Airway epithelial cell (primary cell): ENCODE data around the gene ROBO2.

DNA sequence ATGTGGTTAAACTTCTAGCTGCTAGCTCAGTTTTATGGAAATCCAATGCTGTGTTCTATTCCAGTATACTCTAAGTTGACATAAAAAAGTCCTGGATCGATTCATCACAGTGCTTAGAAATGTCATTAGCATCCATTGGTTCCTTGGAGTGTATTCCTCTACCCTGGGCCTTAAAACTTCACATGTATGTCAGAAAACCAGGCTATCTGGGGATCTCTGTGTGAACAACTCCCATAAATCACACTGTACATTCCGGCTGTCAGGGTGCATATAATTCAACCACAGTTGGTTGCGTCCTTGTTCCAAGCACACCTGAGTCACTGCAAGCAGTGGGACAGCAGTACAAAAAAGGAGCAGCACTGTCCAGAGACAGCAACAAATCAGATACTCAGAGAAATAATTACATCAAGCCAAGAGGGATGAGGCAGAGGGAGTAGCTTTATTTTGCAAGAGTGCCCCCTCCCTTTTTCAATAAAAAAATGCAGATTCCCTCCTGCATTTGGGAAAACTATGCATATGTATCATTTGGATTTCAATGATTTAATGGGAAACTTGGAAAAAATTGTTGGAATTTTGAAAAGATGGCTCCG, 52.3 kb downstream of the PDZRN3 start:
- RAMPAGE, long total RNA, result no peak

DNA sequence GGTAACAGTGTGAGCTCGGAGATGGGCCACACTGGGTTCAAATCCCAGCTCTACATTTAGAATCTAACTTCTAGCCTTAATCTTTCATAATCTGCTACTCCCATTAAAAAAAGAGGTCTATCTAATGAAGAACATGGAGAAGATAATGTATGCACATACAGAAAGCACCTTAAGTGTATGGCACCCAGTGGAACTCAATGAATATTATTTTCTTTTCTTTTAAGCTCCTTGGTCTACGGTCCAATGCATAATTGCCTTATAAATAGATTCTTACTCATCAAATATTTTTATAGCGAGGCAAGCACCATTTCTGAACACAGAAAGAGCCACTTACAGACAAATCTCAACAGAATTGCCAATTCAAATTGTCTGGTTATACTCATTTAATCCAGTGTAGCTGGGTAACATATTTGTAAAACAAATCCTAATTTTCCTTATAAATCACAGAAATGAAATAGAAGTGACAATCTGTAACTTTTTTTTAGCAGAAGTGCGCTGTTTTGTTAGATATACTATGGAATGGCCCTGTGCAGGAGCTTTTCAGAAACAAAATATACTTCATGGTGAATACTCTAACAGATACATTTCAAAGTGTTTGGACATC, 6.3 kb downstream of the PDZRN3 start:
- RAMPAGE, long total RNA, result no peak

GRCh38 chr3:73623723-73624011, 1.1 kb downstream of the PDZRN3 start:
- RAMPAGE, long total RNA, result no peak

GRCh38 chr3:73766559-73767445, 142.1 kb upstream of the PDZRN3 start:
- RAMPAGE, long total RNA, result no peak

DNA sequence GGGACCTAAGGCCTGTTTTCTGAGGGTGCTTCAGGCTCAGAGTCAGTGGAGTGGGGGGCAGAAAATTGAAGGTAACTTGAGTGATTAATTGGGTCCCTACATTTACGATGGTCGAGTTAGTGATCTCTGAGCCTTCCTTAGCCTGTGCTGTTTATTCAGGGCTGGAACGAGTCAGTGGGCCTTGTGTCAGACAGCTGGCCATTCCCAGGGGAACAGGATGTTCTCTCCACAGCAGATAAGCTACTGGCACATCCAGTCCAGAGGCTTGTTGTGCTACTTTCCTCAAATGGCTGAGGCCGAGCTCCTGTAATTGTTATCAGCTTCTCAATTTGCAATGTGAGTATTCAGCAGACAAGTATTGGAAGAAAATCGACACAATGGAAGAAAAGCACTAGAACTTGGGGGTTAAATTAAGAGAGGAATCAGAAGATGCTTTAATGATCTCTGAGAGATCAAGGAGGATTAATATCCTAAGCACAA, 29.2 kb upstream of the CNTN3 start:
- RAMPAGE, long total RNA, result no peak

DNA sequence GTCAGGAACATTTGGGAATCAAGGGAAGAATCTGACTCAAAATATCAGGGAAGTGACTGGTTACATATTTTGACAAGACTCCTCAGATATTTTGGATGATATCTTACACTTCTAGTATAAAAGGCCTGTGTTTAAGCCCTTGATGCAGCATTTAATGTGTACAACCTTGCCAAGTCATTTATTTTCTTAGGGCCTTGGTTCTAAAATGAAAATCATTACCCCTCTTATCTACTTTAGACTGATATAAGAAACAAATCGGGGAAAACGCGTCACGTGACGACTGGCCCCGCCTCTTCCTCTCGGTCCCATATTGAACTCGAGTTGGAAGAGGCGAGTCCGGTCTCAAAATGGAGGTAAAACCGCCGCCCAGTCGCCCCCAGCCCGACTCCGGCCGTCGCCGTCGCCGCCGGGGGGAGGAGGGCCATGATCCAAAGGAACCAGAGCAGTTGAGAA, 449.9 kb upstream of the FRG2C start:
- RAMPAGE, long total RNA, result start-site peak on the plus strand centred at position 335 of the sequence, 10 bp wide, 69 and 50 reads in 2 replicates

- RAMPAGE, long total RNA, result no peak
Observed at GRCh38 chr3:75342426-75342850, 321.7 kb upstream of the FRG2C start.

GRCh38 chr3:75361981-75362472, 302.1 kb upstream of the FRG2C start:
- RAMPAGE, long total RNA, result no peak

DNA sequence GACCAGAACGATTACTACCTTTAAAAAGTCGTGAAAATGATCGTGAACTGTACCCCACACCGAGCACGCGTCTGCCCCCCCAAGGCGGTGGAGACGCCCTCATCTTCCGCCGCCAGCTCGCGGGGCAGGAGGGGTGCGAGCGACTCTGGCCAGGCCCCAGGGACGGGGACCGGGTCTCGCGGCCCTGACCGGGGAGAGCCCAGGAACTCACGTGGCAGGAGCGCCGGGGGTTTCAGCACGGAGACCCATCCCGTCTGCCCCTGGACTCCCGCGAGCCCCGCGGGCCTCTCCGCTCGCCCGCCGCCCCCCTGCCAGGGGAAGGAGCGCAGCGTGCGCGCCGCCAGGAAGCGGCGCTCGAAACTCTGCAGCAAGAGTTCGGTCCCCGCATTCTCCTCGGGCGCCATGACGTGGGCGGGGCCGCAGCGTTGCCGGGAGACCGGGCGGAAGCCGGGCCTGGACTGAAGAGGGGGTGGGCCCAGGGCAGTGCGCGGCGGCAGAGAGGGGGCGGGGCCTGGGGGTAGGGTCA, 229.4 kb upstream of the FRG2C start:
- RAMPAGE, long total RNA, result start-site peak on the minus strand centred at position 369 of the sequence, 105 bp wide, 88 and 18 reads in 2 replicates

GRCh38 chr3:75435233-75436342, 228.5 kb upstream of the FRG2C start:
- RAMPAGE, long total RNA, result no peak

DNA sequence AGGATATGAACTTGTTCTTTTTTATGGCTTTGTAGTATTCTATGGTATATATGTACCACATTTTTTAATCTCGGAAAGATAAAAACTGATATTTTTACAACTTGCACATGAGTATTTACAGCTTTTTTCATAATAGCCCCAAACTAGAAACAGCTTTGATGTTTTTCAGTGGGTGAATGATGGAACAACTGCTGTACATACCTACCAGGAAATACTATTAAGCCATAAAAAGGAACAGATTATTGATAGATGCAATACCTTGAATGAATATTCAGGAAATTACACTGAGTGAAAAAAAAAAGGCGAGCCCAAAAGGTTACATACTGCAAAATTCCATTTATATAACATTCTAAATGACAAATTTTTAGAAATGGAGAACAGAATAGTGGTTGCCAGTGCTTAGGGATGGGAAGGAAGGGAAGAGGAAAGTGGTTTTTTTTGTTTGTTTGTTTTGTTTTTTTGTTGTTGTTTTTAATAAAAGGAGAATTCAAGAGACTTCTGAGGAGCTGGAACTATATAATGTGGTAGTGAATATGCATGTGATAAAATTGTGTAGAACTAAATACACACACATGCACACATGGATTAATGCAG, 441.9 kb upstream of the ROBO2 start:
- RAMPAGE, long total RNA, result no peak

DNA sequence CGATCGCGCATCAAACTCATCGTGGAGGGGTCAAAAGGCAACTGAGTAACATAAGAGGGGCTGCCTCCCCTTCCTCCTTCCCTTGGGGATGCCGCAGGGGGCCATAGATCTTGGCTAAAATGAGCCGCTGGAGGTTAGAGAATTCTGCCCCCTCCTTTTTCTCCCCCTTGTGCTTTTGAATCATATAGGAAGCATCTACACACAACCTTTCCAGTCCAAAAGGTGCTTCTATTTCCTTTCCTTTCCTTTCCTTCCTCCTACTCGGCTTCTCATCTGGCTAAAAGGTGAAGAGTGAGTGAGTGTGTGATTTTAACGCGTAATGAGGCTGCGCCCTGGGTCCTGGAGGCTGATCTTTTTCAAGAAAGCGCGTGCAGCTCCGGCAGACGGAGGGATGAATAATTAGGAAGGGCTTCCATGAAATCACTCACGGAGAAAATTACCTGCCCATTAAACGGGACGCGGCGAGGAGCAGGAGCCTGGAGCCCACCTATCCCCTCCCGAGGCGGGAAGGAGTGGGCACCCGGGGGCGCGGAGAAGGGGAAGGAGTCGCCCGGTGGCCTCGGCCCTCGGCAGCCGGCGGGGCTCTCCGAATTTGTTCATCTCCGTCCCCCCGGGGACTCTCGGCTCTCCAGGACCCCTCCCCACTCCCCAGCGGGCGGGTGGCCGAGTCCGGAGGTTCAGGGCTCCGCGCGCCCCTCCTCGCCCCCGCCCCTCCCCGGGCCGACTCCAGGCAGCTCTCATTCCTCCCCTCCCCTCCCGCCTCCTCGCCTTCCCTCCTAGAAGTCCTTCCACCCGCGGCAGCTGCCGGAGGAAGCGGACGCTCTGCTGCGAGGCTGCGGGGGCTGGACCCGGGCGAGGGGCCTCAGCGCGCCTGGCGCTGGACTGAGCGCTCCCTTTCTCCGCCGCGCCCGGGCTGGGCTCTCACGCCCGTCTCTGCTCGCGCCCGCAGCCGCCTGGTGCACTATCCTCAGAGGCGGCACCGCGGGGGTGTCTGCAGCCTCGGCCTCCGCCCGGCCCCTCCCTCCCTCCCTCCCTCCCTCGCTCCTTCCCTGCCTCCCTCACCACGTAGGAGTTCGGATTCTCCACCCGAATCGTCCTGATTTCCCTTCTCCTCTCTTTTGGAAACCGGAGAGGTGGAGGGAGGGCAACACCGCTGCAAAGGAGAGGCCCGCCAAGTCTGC, at the start of gene ROBO2:
Gene ROBO2, plus strand, starts transcription at position 1,065 of the 1,181 bp plus-strand sequence.
- RAMPAGE, long total RNA, result no peak

DNA sequence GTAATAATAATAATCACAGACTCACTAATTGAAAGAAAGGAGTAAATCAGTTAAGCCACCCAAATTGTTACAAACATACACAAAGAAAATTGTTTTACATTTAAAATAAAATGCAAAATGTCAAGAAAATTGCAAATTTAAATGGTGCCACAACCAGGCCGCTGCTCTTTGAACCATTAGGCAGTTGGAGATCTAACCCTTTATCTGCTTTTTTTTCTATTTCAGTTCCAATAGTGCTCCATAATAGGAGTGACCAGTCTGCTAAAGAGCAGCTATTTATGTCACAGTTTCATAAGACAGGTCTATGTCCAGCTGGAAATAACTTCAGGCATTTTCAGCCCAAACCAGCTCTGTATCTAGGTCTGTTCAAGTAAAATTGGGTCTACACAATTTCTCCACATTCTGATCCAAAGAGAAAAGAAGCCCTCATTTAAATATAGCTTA, 887.3 kb downstream of the ROBO1 start:
- RAMPAGE, long total RNA, result no peak

DNA sequence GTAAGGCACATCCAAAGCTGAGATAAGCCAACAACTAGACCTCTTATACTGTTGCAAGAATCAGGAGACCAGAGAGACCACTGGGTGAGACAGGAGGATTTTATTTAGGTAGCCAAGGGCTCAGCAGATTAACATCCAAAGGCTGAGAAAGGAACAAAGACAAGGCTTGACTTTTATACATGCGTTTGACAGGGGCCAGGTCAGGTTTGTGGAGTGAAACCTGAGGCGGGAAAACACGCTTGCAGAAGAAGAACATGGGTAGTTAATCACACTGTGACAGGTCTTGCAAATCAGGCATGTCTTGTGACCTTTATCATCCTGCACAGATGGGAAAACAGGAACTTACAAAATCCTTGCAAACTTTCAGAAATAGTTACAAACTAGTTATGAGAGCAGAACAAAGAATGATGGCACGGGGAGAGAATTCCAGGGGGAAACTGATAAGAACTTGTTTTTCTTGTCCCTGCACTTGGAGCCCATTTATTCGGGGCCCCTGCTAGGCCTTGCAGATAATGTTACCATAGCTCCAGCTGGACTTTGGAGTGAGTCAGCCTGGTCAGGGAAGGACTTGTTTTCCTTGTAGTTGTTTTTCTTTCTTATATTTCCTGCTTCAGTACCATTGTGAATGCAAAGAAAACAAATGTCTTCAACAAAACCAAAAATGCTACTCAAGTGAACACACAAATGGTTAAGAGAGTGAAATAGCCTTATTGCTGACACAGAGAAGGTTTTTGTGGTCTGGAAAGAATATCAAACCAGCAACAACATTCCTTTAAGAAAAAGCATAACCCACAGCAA, 965.8 kb upstream of the ROBO1 start:
- RAMPAGE, long total RNA, result no peak

GRCh38 chr3:81716712-81717595, 44.5 kb downstream of the GBE1 start:
- RAMPAGE, long total RNA, result no peak

DNA sequence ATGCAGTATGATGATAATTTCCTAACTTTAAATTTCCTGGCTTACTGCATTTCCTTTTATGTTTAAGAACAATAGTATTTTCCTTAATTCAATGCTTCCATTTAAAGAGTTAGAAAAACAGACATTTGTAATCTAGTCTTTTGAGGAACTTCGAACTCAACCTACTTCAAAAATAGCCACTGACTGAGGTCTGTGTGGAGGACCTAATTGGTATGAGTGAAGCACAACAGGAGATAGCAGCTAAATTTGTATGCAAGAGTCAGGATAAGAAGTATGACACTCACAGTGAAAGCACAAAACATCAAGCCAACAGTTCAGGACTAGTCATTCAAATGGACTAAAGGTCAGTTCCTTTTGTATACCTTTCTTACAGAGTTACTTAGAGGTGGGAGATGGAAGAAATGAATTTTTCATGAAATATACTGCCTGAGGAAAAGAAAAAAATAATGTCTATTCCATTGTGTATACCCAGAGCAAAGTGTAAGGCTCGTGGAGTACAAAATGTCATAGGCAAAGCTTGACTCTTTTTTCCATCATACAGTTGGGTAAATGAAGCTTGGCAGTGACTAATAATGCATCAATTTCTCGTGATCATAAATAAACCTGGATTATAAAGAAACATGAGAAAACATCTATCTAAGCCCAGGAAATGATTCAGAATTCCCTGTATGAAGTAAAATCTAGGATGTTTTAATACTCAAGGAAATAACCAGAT, 1005.3 kb upstream of the CADM2 start:
- RAMPAGE, long total RNA, result no peak

- RAMPAGE, long total RNA, result no peak
Observed at GRCh38 chr3:86973329-86973987, 17.5 kb downstream of the VGLL3 start.

GRCh38 chr3:86987077-86987833, 3.7 kb downstream of the VGLL3 start:
- RAMPAGE, long total RNA, result no peak

DNA sequence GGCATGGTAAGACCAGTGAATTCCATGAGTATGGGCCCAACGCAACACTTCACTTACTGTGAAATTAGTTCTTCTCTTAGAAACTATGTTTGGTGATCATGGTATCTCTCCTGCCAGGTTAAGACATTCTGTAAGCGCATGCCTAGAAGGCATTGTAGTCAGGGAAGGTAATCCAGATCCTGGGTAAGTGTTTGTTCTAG, 89.1 kb upstream of the POU1F1 start:
- RAMPAGE, long total RNA, result no peak

DNA sequence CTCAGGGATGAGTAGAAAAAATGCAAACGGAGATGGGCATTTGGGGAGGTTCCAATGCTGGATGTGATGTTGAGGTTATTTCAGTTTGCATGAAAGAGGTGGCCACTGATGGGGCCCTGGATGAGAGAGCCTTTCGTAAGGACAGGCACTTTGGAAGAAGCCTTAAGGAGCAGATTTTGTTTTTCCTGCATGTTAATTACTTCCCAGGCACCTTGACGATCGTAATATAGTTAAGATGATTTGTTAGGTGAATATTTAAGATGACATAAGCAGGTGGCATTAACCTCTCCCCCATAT, 1.1 kb downstream of the HTR1F start:
- RAMPAGE, long total RNA, result no peak